Cardiac muscle cell (in vitro differentiated cells and primary cell): ENCODE measurements around a stretch of chr16.

DNA sequence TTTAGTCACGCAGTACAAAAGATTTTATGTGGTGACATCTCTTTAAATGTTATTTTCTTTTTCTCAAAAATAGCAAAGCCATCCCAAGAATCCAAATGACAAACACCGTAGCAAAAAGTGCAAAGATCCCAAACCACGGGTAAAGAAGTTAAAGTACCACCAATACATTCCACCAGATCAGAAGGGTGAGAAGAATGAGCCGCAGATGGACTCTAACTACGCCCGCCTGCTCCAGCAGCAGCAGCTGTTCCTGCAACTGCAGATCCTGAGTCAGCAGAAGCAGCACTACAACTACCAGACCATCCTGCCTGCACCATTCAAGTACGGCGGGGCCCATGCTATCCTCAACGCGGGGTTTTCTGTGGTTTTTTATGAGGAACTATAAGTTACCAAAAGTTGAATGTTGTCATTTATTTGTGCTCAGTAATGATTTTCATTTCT is 169.1 kb downstream of the MRTFB start:
- RAMPAGE, long total RNA, result no peak
- RRBS, result no CpG with 5 or more reads among the region's 10 CpGs

GRCh38 chr16:14240715-14241421 is 169.7 kb downstream of the MRTFB start:
- RAMPAGE, long total RNA, result no peak
- RRBS, result no CpG with 5 or more reads among the region's 10 CpGs

DNA sequence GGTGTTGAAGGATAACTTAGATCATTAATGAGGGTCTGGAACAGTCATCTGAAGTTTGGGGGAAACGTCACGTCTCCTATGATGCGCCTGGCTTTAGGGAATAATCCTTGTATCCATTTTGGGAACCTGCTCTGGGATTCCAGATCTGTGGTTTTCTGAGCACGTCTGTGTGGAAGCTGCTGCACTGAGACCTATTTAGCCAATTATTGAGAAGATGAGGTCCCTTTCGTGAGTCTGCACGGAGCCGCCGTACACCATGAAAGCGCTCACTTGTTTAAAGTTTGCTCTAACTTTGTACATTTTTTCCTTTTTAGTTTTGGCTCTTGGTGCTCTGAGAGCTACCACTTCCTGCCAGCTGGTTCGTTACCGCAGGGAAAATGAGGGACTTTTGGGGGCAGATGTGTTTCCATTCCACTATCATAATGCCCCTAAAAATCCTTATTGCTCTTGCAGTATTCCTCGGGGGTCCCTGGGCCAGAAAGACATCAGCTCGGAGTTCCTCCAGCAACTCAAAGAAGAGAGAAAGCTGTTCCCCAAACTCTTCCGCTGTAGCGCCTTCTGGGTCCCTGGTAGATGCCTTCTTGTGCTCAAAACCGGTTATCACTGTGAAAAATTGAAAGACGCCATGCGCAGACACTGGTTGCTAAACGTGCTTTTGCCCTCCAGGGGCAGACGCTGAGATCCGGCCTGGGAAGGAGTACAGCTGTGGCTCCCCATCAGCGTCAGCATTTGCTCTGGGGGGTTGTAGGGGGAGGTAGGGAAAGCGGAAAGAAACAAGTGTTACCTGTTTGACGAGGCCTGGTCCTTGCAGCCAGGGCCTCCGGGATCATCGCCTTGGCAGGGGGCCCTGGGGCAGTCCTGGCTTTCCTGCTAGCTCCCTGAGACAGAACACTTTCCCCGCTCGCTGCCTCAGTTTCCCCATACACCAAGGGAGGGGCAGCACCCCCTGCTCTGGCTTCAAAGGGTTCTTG is 238.1 kb downstream of the MRTFB start:
- RAMPAGE, long total RNA, result no peak
- RRBS, result 32% methylated on average over 5 of the region's 28 CpGs

- RAMPAGE, long total RNA, result no peak
- RRBS, result no CpG with 5 or more reads among the region's 11 CpGs
Measured at GRCh38 chr16:14528938-14529494, 101.0 kb downstream of the PARN start.

DNA sequence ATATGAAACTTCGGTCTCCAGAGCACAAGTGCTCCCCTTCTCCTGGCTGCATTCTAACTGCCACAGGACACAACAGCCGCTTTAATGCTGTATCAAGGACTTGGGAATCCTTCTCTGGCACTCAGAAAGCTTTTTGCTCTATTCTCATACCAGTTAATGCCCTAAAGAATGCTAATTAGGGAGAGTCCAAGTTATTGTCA is 90.9 kb downstream of the PARN start:
- RAMPAGE, long total RNA, result no peak
- RRBS, result no CpG with 5 or more reads among the region's 2 CpGs

DNA sequence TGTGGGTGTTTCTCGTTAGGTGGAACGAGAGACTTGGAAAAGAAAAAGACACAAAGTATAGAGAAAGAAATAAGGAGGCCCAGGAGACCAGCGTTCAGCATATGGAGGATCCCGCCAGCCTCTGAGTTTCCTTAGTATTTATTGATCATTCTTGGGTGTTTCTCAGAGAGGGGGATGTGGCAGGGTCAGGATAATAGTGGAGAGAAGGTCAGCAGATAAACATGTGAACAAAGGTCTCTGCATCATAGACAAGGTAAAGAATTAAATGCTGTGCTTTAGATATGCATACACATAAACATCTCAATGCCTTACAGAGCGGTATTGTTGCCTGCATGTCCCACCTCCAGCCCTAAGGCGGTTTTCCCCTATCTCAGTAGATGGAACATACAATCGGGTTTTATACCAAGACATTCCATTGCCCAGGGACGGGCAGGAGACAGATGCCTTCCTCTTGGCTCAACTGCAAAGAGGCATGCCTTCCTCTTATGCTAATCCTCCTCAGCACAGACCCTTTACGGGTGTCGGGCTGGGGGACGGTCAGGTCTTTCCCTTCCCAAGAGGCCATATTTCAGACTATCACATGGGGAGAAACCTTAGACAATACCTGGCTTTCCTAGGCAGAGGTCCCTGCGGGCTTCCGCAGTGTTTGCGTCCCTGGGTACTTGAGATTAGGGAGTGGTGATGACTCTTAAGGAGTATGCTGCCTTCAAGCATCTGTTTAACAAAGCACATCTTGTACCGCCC is 3.6 kb downstream of the BFAR start:
- RAMPAGE, long total RNA, result no peak
- RRBS, result no CpG with 5 or more reads among the region's 15 CpGs

GRCh38 chr16:14856839-14857533 is 23.5 kb downstream of the NOMO1 start:
- RAMPAGE, long total RNA, result no peak
- RRBS, result 96% methylated on average over 1 of the region's 17 CpGs

- RAMPAGE, long total RNA, result no peak
- RRBS, result no CpG with 5 or more reads among the region's 12 CpGs
Measured at GRCh38 chr16:15060409-15061684, 5.0 kb upstream of the NTAN1 start.

GRCh38 chr16:15154544-15155602 is 60.8 kb upstream of the RRN3 start:
- RAMPAGE, long total RNA, result no peak
- RRBS, result no CpG with 5 or more reads among the region's 102 CpGs

DNA sequence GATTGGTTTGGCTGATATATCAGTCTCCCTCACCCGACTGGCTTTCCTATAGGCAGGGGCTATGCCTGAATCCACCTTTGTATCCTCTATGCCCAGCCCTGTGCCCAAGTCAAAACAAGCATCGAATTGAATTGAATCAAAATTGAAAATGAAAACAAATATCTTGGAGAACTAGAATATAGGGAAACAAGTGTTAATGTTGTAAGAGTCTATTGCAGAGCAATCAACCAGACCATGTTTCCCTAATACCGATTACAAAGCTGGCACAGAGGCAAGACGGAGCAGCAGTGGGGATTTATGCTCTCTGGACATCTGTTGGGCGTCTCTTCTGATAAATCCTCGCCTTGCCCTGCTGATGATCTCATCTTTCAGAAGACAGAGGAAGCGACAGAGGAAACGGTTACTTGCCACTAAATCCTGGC is 112.3 kb upstream of the RRN3 start:
- RAMPAGE, long total RNA, result no peak
- RRBS, result no CpG with 5 or more reads among the region's 8 CpGs

GRCh38 chr16:15487561-15488051 is 53.2 kb downstream of the BMERB1 start:
- RAMPAGE, long total RNA, result no peak
- RRBS, result no CpG with 5 or more reads among the region's 7 CpGs

GRCh38 chr16:15494173-15494601 is 59.8 kb downstream of the BMERB1 start:
- RAMPAGE, long total RNA, result no peak
- RRBS, result no CpG with 5 or more reads among the region's 5 CpGs

- RAMPAGE, long total RNA, result no peak
- RRBS, result no CpG with 5 or more reads among the region's 7 CpGs
Measured at GRCh38 chr16:15515260-15515602, 80.8 kb downstream of the BMERB1 start.

DNA sequence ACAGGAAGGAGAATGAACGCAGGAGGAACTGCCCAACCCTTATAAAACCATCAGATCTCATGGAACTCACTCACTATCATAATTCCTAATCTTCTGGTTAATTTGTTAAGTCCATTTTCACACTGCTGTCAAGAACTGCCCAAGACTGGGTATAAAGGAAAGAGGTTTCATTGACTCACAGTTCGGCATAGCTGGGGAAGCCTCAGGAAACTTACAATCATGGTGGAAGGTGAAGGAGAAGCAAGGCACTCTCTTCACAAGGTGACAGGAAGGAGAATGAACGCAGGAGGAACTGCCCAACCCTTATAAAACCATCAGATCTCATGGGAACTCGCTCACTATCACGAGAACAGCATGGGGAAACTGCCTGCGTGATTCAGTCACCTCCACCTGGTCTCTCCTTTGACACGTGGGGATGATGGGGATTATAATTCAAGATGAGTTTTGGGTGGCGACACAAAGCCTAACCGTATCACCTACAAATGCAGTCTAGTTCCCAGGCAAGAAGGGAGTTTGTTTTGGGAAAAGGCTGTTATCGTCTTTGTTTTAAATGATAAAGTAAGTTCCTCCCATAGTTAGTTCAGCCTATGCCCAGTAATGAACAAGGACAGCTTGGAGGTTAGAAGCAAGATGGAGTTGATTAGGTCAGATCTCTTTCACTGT is 68.9 kb downstream of the MARF1 start:
- RAMPAGE, long total RNA, result no peak
- RRBS, result no CpG with 5 or more reads among the region's 10 CpGs

- RAMPAGE, long total RNA, result no peak
- RRBS, result no CpG with 5 or more reads among the region's 5 CpGs
Measured at GRCh38 chr16:15640907-15641452, 2.0 kb downstream of the MARF1 start.

DNA sequence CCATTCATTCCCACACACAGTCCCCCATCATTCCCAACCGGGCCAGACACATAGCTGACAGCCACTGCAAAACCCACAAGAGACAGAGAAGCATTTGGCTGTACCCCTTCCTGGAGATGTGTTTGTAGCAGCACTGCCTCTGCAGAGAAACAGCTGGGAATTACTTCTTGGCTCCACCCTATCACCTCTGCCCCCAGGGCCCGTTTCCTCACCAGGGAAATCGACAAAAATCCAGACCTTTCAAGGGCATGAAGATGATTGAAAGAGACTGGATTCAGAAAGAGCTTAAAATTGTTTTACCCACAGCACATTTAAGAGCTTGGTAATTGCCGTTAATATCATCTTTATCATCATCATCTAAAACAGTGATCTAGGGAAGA is 46.3 kb downstream of the MYH11 start:
- RAMPAGE, long total RNA, result no peak
- RRBS, result no CpG with 5 or more reads among the region's 4 CpGs

GRCh38 chr16:15854843-15855283 is 2.0 kb downstream of the MYH11 start:
- RAMPAGE, long total RNA, result no peak
- RRBS, result 37% methylated on average over 3 of the region's 12 CpGs

DNA sequence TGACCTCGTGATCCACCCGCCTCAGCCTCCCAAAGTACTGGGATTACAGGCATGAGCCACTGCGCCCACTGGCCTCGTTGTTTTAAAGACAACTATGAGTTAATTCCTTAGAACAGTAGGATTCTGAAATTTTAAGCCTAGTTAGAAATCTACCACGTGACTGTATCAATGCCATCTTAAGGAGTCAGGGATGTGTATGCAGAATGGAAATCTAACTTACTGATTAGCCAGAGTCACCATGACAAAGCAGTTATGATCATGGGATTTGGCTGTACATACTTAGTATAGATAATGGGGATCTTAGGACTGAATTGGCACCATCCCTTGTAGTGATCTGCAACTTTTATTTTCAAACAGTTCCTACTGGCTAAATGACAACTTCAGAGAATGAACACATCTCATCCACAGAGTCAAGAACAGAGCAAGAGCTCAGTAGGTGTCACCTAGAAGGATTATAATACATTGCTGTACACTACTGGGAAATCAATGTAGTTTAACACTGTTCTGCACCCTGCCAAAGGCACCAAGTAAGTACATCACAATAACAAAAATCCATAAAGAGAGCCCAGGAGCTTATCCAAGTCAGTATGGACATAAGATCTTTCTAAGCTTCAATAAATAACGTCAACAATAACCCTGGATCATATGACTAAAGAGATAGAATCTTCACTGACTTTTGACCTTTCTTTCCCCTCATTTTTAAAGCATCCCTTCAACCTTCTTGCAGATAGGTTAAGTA is 2.6 kb downstream of the CEP20 start:
- RAMPAGE, long total RNA, result no peak
- RRBS, result no CpG with 5 or more reads among the region's 6 CpGs

- RAMPAGE, long total RNA, result no peak
- RRBS, result no CpG with 5 or more reads among the region's 9 CpGs
Measured at GRCh38 chr16:16025018-16025533, 75.7 kb downstream of the ABCC1 start.

DNA sequence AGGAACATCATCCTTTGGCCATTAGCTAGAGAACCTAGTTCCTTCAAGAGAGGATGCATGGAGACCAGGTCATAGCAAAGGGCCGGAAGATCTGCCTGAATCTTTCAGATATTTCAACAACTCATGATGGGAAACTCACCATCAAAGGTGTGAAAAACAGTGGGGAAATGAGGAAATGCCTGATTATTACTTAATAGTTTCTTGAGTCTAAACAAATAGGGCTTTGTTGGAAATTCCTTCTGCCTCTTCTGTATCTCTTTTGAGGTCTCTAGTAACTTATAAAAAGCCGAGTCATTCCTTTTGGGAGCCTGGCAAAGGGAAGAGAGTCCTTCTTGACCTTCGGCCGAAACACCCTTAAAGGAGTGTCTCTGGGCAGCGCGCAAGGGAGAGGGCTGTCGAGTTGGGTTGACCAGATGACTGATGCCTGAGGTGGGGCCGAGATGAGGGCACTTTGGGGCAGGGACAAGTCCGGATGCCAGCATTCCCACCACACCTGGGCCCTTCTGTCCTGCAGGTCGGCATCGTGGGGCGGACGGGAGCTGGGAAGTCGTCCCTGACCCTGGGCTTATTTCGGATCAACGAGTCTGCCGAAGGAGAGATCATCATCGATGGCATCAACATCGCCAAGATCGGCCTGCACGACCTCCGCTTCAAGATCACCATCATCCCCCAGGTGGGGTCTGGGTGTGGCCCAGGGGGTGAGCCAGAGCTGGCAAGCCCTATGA is 89.3 kb downstream of the ABCC6 start:
- RAMPAGE, long total RNA, result no peak
- RRBS, result no CpG with 5 or more reads among the region's 22 CpGs